A375 (cell line): ENCODE measurements around a stretch of chr19.

GRCh38 chr19:13026938-13027699, 31.8 kb downstream of the NFIX start:
- RAMPAGE, long total RNA: no peak

- RAMPAGE, long total RNA: no peak
Observed at GRCh38 chr19:13031380-13032688, 36.6 kb downstream of the NFIX start.

- RAMPAGE, long total RNA: no peak
Observed at GRCh38 chr19:13057096-13057559, 45.5 kb downstream of the LYL1 start.

DNA sequence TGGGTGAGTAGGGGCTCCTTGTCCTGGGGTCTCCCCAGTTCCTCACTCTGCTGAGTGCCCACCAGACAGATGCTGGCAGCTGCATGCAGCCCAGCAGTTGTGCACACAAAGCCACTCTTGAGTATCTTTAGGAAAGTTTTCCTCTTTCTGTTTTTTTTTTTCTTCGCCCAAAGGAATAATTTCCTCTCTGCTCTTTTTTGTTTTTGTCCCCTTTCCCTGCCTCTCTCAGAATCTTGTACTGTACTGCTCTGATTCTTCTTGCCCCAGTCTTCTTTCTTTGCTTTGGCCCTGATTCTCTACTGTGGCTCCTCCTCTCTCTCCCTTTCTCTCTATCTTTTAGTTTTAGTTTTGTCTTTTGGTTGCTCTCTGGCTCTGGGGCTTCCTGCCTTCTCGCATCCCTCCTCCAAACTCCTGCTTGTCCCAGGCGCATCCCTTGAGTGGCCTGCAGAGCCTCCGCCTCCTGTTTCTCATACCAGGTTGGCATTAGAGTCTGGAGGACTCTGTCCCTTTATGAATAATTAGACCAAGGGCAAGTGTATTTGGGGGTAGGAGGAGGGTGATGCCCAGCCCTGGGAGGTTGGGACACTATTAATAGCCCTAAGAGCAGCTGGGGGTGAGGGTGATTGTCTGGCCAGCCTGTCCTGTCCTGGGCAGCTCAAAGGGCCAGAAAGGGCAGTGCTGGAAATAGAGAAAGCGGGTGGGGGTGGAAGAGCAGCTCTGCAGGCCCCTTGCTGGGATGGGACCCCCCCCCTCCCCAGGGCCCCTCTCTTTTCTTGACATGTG, 39.1 kb downstream of the LYL1 start:
- RAMPAGE, long total RNA: no peak

DNA sequence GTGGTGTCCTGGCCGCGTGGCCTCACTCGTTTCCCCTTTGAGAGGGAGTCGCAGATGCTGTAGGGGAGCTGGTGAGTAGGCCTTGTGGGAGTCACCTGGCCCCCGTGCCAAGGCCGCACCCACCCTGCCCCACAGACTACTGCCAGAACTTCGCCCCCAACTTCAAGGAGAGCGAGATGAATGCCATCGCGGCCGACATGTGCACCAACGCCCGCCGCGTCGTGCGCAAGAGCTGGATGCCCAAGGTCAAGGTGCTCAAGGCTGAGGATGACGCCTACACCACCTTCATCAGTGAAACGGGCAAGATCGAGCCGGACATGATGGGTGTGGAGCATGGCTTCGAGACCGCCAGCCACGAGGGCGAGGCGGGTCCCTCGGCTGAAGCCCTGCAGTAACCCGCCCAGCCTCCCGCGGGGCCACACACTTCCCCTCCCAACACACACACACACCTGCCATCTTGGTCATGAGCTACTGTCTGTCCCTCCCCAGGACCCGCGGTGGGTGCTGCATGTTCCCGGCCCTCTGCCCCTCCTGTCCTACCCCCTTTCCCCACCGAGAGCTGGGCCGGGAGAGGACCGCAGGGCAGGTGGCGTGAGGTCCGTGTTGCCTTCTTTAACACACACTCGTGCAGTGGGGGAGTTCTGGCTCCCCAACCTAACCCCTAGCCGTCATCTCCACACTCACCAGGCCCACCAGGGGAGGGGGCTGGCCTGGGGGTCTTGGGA, 12.0 kb downstream of the STX10 start:
- RAMPAGE, long total RNA: no peak

GRCh38 chr19:13191085-13191590, 40.9 kb downstream of the IER2 start:
- RAMPAGE, long total RNA: no peak

DNA sequence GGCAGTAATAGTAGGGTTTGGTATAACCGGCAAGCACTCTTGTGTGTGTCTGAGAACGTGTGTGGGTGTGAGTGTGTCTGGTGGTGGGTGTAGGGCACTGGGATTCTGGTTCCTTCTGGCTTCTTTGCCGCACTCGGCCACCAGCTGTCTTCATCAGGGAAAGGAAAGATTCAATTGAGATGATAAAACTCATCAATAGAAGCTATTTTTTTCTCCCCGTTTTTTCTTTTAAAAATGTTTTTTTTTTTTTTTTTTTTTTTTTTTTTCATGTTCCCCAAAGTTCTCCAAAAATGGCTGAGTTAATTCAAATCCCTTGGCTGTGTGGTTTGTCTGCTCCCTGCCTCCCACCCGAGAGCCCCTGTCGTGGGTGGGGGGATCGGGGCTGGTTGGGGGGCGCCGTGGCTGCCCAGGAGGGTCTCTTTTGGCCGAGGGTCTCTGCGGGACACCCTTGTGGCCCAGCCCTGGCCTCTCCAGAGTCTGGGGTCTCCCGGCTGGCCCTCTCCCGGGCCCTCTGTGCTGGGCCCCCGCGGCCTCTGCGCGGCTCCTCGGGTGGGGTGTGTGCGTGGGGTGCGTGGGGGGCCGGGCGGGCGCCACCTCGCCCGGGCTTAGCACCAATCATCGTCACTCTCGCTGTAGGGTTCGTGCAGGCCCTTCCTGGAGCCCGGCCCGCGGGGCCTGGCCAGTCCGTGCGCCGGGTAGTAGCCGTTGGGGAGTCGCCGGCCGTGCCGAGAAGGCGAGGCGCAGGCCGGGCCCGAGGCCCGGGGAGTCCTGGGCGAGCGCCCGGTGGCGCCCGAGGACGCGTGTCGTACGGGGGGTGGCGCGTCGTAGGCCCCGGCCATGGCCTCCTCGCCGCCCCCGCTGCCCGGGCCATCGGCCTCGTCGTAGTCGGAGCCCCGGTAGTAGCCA, 56.8 kb downstream of the IER2 start:
- RAMPAGE, long total RNA: no peak

GRCh38 chr19:13260860-13261693, 110.9 kb downstream of the IER2 start:
- RAMPAGE, long total RNA: no peak

- RAMPAGE, long total RNA: no peak
Observed at GRCh38 chr19:13359798-13360236, 146.5 kb downstream of the CACNA1A start.

DNA sequence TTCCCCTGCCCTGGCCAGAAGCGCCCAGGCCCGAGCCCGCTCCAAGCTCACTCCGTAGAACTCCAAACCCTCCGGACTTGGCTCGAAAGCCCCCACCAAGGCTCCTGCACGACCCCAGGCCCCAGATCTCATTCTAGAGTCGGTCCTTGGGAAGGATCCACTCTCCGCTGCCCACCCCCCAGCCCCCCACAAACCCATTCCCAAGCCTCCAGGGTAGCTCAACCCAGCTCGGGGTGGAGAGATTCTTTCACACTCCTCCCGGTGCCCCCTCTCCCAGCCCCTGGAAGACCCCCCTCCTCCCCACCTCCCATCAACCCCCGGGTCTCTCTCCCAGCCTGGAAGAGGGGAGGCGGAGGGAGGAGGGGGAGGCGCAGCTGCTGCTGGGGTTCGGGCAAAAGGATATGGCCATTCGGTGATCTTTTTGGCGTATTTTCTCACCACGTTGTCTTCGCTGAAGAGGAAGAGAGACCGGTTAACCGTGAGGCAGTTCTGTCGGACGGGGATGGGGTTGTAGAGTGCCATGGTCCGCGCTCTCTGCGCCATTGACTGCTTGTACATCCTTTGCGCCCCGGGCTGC, 662 bp downstream of the CACNA1A start:
- RAMPAGE, long total RNA: no peak

DNA sequence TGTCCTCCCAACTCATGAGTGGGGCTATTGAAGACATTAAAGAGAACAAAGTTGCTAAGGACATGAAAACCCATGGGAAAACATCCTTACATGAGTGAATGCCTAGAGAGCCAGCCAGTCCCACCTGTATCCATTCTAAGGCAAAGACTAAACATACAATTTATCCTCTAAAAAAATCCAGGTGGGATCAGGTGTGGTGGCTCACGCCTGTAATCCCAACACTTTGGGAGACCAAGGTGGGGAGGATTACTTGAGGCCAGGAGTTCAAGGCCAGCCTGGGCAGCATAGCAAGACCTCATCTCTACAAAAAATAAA, 29.4 kb upstream of the YJU2B start:
- RAMPAGE, long total RNA: no peak

- RAMPAGE, long total RNA: no peak
Observed at GRCh38 chr19:13778757-13779573, 4.7 kb downstream of the C19orf53 start.

DNA sequence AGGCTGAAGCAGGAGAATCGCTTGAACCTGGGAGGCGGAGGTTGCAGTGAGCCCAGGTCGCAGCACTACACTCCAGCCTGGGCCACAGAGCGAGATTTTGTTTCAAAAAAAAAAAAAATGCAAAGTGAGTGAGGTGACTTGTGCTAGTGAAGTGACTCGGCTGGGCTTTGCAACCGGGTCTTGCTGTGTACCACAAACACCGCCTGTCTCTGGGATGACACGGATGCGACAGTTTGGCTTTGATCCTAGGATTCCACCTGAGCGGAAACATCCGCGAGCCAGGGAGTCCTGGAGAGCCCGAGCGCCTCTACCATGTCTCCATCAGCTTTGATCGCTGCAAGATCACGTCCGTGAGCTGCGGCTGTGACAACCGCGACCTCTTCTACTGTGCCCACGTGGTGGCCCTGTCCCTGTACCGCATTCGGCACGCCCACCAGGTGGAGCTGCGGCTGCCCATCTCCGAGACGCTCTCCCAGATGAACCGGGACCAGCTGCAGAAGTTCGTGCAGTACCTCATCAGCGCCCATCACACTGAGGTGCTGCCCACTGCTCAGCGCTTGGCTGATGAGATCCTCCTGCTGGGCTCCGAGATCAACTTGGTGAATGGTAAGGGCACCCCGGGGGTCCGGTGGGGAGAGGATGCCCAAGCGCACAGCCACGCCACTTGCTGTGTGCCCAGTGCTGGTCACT, 9.4 kb downstream of the ZSWIM4 start:
- RAMPAGE, long total RNA: no peak

- RAMPAGE, long total RNA: no peak
Observed at GRCh38 chr19:13813154-13813632, 17.9 kb downstream of the ZSWIM4 start.

- RAMPAGE, long total RNA: no peak
Observed at GRCh38 chr19:13844056-13844769, 32.7 kb upstream of the NANOS3 start.

- RAMPAGE, long total RNA: no peak
Observed at GRCh38 chr19:13850097-13850738, 26.7 kb upstream of the NANOS3 start.

DNA sequence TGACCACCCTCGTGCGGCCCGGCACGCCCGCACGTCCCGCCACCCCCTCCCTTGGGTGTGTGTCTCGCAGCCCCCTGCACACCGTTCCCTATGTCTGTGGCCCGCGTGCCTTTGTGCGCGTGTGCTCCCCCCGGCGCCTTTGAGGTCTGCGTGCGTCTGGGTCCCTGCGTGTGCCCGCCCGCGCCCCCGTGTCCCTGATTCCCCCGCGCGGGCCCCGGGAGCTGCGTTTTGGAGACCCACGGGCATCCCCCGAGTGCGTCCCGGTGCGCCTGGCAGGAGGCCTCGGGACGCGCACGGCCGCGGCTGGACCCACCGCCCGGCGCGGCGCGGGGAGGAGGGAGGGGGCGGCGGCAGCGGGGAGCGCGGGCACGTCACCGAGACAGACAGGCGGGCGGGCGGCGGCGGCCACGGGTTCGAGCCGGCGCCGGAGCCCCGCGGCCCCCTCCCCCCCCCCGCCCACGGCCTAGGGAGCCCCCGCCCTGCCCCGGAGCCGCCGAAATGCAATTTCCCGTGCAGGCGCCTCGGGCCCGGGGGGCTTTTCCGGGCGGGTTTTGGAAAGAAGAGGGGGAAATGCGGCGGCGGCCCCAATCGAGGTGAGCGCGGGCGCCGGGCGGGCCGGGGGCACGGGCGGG, 12.0 kb upstream of the NANOS3 start:
- RAMPAGE, long total RNA: no peak

DNA sequence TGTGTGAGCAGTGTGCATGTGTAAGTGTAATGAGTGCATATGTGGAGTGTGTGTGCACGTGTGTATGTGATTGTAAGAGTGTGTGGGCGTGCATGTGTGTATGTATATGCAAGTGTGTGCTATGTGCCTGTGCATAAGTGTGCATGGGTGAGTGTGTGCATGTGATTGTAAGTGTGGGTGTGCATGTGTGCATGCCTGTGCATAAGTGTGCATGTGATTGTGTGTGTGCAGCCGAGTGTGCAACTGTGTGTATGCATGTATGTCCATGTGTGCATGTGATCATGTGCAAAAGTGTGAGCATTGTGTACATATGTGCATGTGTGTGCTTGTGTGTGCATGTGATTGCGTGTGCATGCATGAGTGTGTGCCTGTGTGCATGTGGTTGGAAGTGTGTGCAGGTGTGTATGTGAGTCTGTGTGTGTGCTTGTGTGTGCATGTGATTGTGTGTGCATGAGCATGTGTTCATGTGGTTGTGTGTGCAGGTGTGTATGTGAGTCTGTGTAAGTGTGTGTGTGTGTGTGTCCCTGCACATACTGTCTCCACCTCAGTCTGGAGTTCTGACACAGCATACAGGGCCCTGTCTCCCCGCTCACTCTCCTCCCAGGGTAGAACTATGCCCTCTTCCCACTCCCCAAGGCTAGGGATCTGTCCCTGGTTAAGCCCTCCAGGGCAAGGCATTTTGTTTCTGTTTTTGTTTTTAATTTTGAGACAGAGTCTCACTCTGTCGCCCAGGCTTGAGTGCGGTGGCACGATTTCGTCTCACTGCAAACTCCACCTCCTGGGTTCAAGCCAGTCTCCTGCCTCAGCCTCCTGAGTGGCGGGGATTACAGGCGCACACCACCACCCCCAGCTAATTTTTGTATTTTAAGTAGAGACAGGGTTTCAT, 3.3 kb downstream of the PODNL1 start:
- RAMPAGE, long total RNA: no peak

DNA sequence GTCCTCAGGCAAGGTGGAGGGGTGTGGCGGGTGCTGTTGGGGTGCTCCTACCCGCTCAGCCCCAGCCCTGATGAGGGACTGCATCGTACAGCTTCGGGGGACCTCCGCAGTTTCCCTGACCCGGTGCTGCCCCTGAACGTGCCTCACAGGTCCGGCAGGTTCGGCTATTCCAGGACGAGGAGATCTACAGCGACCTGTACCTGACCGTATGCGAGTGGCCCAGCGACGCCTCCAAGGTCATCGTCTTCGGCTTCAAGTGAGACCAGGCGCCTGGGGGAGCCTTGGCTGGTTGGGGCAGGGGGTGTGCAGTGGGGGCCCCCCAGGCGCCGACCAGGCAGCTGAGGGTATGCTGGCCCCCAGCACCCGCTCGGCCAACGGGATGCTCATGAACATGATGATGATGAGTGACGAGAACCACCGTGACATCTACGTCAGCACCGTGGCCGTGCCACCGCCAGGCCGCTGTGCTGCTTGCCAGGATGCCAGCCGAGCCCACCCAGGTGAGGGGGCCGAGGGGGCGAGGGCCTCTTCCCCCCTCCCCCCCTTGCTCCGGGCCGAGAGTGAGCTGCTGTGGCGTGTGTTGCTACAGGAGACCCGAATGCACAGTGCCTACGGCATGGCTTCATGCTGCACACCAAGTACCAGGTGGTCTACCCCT, 3.6 kb downstream of the DCAF15 start:
- RAMPAGE, long total RNA: no peak

- RAMPAGE, long total RNA: no peak
Observed at GRCh38 chr19:13962022-13963057, 10.0 kb downstream of the DCAF15 start.